Hair follicular keratinocyte (primary cell): Measurements from ENCODE around the genes GDPD3, BOLA2B and RNF40.

DNA sequence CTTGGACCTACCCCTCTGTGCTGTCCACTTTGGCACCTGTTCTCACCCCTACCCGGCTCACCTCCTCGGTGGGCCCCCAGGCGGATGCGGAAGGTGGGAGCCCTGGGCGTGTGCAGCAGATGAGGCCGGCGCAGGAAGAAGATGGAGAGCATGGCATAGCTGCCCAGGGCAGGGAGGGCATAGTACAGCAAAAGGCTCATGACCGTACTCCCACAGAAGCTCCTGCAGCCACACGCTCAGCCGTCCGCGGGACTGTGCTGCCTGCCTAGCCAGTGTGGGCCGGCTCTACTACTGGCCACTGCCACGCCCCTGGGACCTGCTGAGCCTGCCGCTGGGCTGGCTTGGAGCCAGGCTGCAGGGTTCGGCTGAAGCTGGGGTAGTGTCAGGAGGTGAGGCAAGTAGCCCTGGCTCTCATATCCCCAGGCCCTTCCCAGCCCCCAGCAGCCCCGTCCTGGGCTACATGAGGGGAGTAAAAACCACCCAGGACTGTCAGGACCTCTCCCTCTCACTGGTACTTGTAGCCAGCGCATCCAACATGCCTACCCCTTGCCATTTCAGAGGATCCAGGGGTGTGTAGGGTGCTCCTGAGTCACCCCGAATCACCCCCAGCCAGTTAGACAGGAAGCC, at the start of gene GDPD3:
Gene GDPD3, minus strand, starts transcription at position 259 of the 627 bp plus-strand sequence.
- RAMPAGE, long total RNA = no peak

DNA sequence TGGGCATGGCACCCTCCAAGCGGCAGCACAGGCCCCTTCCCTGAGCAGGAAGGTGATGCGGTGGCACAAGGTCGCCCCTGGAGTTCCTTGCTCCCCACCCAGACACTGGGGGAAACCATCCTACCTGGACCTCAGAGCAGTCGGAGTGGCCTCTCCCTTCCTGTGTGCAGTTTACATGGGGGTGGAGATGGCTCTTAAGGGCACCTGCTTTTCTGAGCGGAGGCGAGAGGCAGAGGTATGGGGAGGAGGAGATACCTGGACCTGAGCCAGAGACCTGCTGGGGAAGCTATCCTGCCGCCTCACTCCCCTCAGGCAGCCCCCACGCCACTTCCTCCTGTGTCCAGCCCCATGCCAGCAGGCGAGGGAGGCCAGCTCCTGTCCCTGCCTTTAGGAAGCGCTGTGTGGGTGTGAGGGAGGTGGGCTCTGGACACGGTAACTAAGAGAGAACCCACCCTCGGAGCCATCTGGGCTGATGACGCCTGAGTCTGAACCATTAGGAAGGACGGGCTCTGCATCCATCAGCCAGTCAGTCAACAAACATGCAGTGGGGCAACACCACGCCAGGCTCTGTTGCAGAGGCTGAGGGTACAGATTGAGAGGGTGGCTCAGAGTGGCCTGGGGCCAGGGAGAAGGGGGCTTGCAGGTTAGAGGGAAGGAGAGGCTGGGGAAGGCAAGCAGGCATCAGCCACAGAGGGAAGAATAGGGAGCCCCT, 1.1 kb downstream of the CORO1A start:
- RAMPAGE, long total RNA = no peak

DNA sequence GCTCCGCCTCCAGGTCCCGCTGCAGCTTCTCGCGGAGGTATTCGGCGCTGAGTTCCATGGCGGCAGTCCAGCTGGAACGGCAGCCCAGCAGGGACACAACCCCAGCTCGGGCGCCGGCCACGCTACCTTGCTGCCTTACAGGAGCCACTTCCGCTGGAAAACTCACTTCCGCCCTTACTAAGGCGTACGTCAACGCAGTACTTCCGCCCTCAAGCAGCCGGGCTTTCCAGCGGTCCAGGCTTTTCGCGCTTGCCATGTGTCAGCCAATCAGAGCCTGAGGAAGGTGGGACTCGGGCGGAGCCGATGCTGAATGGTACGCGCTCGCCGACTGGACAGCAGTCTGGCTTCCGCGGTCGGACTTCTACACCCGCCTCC, at the start of gene BOLA2B:
Gene BOLA2B, minus strand, starts transcription at position 129 of the 375 bp plus-strand sequence.
- RAMPAGE, long total RNA = no peak

DNA sequence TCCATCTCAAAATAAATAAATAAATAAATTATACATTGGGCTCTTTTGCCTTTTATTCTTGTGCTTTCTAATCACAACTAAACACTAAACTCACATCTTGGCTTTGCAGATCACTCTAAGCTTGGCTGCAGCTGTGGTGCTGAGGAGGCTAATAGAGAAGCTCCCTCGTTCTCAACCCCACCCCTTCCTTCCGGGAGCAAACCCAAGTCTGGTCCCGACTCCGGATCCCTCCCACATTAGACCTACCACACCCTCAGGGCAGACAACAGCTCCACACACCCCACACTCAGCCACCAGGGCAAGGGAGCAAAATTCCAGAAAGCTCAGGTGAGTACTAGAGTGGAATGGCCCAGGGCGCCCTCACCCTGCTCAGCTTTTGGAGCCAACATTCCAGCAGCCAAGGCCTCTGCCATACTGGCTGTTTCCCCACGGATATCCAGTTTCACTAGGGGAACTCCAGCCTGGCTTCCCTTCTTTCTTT, 9.9 kb downstream of the SULT1A3 start:
- RAMPAGE, long total RNA = no peak

- RAMPAGE, long total RNA = no peak
Observed at GRCh38 chr16:30355608-30356089, 541 bp upstream of the CD2BP2 start.

DNA sequence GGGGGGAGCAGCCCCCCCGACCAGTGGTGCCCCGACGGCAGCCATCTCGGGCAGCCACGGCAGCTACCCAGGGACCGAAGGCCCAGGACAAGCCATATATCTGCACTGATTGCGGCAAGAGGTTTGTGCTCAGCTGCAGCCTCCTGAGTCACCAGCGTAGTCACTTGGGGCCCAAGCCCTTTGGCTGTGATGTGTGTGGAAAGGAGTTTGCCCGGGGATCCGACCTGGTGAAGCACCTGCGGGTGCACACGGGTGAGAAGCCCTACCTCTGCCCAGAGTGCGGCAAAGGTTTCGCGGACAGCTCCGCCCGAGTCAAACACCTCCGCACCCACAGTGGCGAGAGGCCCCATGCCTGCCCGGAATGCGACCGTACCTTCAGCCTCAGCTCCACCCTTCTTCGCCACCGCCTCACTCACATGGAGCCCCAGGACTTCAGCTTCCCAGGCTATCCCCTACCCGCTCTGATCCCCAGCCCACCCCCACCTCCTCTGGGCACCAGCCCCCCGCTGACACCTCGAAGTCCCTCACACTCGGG, 2.8 kb downstream of the ZNF48 start:
- RAMPAGE, long total RNA = no peak

GRCh38 chr16:30444152-30444850, 1.4 kb downstream of the SEPHS2 start:
- RAMPAGE, long total RNA = no peak

DNA sequence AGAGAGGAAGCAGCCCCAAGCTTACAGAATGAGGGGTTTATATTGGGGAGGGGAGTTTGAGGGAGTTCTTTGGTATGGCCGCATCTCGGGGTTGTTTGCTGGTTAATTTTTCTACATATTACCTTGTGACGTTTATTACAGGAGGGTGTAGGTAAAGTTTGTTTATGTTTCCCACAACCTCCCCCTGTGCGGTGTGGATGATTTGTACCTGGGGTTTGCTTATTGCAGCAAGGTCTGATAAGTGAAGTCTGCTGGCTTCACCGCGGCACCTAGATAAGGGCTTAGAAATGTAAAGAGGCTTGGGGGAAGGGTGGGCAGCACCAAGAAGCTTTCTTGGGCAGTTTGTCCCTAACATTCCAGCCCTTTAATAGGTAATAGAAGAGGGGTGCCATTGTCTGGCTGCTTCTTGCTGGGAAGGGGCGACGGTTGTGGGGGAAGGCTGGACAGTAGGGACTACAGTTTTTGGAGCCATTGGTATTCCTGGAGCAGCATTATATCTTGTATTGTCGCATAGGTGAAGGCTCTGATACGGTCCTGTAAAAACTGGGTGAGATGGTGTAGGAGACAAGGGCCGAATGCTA, 7.3 kb upstream of the ZNF747 start:
- RAMPAGE, long total RNA = no peak

DNA sequence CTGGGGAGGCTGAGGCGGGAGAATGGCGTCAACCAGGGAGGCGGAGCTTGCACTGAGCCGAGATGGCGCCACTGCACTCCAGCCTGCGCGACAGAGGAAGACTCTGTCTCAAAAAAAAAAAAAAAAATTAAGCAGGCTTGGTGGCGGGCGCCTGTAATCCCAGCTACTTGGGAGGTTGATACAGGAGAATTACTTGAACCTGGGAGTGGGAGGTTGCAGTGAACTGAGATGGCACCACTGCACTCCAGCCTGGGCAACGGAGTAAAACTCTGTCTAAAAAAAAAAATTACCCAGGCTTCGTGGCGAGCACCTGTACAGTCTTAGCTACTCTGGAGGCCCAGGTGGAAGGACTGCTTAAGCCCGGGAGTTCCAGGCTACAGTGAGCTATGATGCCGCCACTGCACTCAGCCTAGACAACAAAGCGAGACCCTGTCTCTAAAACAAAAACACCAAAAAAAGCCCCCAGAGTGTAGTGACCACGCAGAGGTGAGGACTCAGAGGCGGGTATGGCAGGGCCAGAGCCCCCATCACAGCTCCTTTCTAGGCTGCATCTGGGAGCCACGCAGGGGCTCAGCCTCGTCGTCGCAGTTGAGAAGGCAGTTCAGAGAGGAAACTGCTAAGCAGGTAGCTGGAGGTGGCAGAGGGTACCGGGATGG, 1.0 kb downstream of the ZNF764 start:
- RAMPAGE, long total RNA = no peak

DNA sequence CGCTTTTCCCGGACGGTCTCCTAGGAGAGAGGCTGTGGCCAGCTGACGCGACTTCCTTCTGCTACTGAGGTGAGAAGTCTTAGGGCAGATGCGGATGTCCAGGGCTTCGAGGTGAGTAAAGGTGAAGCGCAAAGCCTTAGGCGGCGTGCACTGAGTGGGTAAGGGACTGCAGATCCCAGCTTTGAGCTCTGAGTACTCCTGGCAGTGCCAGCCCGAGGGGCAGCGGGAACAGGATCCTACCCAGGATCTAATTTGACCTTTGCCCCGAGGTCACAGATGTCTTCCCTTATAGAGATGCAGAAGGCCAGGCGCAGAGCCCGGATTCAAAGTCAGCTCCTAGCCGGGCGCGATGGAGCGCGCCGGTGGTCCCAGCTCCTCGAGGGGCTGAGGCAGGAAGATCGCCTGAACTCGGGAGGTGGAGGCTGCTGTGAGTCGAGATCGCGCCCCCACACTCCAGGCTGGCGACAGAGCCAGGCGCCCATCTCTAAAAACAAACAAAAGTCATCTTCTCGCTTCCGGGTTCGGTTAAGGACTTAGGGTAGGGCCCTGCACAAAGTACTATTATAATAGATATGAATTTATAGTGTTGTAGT, 583 bp upstream of the ZNF785 start:
- RAMPAGE, long total RNA = no peak

DNA sequence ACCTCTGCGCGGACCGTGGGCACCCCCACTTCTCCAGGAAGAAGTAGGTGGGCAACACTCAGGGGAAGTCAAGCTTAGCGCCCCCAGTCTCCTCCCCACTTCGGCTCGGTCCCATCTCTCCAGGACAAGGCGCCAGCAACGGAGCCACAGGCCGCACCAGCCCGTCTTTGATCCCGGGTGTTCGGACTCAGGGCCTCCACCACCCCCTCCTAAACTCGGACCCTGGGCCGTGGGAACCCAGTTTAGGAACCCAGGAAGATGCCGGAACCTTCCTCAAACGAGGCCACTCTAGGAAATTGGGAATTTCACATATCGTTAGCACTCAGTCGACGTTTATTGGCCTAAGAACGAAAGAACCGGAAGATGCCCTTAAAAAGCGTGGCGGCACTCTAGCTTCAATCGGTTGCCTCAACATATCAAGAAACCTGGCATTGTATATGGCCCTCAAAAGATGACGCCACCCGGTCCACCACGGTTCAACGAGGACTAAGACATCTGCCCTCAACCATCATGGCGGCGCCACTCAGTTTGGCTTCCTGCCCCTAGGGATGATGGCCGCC, 606 bp upstream of the PRR14 start:
- RAMPAGE, long total RNA = no peak

- RAMPAGE, long total RNA = no peak
Observed at GRCh38 chr16:30761739-30762800, at the start of gene RNF40. Gene RNF40, plus strand, starts transcription at chr16:30762322.

DNA sequence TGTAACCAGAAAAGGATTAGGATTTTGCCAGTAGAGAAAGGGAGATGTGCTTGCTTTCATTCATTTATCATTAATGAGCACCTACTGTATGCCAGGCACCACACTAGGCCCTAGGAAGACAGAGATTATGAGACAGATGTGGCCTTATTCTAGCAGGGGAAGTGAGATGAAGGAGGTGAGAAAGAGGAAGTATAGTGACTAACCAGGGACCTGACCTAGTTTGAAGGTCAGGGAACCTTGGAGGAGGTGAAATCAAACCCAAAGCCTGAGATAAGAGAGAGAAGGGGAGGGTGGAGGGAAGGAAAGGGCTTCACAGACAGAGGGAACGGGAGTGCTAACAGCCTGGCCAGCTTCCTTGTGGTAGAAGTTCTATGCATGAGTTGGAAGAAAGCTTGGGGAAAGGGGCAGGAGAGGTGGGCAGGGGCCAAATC, 17.4 kb downstream of the BCL7C start:
- RAMPAGE, long total RNA = no peak

DNA sequence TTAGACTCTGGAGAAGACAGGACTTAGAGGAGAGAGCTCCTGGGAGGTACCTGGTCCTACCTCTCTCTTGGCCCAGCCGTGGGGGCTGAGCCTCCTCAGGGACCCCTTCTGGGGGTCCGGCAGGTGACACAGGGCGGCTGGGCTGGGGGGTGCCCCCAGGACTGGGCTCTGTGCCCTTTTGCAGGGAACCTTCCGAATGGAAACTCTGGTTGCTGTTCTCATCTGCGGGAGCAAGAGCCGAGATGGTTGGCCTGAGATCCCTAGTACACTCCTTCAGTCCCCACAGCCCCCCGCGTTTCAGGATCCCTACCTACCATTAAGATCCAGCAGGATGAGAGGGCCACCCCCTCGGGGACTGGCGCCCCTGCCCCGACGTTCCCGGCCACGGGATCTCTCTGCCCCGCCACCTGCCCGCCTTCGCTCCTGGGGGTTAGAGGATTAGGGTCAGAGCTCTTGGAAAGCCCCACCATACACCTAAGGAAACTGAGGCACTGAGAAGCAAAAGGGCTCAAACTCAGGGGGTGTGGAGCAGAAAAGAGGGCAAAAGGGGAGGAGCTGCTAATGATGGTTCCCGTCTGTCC, 1.3 kb downstream of the BCL7C start:
- RAMPAGE, long total RNA = no peak

DNA sequence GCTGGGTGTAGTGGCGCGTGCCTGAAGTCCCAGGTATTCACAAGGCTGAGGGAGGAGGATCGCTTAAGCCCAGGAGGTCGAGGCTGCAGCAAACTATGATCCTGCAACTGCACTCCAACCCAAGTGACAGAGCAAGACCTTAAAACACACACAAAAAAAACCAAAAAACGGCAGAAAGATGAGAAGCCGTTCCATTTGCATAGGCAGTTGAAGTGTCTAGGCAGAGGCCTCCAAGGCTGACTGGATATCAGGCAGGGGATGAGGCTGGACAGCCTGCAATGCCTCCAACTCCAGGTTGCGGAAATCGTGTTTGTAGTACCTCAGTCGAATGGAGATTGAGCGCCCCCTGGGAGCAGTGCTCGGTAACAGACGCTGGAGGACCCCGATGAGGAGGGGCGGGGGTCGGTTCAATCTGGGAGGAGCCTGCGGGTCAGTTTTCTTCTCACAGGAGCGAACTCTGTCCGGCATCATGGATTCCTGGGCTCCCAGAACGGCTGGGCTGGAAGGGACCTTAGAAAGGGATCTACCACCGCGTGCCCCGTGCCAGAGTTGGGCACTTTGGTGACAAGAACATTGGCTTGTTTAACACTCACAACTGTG, 1.8 kb upstream of the FBXL19 start:
- RAMPAGE, long total RNA = no peak

- RAMPAGE, long total RNA = no peak
Observed at GRCh38 chr16:30930376-30930587, 6.9 kb downstream of the FBXL19 start.

DNA sequence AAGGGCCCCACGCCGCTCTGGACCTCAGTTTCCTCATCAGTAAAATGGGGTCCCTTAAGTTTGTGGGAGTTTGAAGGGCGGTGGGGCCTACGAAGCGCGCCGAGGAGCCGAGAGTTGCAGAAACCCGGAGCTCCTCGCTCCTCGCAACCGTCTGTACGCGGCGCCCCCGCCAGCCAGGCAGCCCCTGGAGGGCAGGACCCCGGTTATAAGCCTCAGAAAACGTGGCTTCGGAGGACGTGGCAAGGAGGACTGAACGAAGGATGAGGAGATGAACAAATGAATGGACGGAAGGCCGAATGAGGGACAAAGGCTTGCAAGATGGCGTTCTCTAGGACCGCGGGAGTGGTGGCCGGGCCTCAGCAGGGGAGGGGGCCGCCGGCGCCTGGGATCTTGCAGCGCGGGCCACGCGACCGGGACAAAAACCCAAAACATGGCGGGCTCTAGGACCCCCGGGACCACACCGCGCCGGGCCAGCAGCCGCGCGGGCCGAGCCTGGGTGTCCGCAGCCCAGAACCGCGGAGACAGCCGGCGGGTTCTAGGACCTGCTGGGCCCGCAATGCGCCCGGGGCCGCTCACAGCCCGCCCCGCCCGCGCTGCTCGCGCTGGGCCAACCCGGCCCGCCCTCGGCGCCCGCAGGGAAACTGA, 973 bp downstream of the ZNF668 start:
- RAMPAGE, long total RNA = no peak

DNA sequence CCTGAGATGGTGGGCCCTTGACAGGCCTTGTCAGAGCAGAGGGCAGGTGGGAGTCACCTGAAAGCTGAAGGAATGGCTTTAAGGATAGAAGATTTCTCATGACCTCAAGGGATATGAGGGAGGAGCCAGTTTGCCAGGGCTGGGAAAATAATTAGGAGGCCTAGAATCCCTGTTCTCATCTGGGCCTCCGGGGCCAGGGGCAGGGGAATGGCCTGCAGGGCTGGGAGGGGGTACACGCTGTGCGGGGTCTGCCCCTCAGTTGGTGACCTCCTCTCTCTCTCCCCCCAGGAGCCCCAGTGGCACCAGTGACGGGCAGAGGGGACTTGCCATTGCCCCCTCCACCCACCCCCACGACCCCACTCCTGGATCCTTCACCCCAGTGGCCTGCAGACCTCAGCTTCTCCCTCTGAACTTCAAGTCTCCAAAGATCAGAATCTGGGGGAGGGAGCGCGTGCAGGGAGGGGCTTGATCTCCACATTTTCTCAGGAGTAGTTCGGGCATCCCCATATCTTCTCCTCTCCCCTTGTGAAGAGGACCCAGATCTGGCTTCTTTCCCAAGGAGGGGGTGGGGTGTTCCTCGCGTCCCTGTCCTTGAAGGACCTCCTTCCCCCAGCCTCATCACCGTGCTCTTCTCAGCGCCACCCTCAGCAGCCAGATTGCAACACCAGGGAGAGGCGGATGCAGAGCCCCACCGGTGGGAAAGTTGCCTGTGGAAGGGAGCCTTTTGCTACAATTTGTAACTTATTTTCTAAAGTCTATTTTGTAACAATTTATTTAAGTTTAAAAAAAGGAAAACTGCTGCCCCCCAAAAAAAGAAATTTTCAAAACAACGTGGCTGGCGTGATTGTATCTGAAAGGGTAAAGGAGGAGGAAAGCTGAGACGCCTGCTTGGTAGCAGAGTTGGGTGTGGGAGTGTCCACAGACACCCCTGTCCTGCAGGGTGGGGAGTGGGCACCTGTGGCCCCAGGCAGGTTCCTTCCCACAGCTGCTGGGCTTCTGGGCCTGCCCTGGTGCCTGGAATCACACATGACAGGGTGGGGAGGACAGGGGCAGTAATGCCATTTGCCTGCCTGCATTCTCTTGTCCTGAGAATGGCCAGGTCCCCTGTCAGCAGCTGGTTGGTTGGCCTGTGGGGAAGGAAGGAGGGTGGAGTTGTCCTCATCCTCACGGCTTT, 5.7 kb downstream of the PRSS53 start:
- RAMPAGE, long total RNA = no peak

DNA sequence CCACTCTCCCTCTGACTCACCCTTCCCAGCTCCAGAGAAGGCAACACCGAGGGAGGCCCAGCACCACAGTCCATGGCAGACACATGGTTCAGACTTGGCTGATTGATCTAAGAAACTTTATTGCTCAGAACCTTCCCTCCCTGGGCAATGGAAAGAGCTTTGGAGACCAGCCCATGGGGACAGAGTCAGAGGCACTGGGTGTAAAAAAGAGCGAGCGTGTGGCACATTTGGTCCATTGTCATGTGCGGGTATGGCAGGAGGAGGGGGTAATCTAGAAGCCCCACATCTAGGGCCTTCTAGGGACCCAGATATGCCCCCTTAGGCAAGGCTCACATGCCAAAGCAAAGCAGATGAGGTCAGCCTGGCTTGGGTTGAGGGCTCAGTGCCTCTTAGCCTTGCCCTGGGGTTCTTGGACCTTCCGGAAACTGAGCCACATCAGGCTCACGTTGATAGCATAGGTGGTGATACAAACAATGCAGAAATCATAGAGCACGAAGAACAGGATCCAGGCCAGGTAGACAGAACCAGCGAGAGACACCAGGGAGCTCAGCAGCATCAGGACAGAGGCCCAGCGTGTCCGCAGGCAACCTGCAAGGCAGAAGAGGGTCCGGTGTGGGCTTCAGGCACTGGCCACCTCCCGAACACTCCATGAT, 2.1 kb upstream of the PRSS53 start:
- RAMPAGE, long total RNA = no peak

DNA sequence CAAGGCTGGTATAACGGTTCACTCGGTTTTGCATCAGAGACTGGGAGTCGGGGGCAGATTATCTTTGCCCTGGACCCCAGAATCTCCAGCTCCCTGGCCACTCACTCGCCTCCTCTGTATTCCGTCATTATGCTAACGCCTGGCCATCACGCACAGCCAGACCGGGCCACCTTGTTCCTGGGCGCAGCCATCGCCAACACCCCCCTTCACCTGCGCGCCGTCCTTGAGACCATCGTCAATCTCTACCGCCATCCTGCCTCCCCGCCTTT, 638 bp downstream of the VKORC1 start:
- RAMPAGE, long total RNA = no peak